ENCODE data around the genes LMNTD1 and TM7SF3.

DNA sequence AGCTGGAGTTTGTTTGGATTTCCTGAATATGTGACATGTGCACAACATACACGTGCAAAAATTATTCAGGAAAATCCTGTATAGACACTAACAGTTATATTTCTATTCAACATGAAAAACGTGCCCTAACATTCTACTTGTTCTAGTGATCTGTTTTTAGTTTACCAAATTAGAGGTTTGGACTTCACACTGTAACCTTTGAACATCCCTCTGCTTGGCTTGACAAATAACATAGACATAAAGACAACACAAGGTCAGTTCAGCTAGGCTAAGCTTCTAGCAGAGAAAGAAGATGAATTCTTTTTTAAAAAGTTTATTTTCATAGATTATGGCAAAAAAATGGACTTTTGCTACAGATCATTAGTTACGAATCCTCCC, 31.2 kb downstream of the LMNTD1 start:
- PRO-cap, 2 experiments: no peak in any of the 2 experiments

GRCh38 chr12:25553064-25553391, at the start of gene LMNTD1:
TSS of gene LMNTD1 (minus strand) at chr12:25553283.
- PRO-cap, 2 experiments: no peak in any of the 2 experiments

GRCh38 chr12:25957765-25958062, 768 bp upstream of the RASSF8 start:
- PRO-cap, 2 experiments: no peak in any of the 2 experiments

DNA sequence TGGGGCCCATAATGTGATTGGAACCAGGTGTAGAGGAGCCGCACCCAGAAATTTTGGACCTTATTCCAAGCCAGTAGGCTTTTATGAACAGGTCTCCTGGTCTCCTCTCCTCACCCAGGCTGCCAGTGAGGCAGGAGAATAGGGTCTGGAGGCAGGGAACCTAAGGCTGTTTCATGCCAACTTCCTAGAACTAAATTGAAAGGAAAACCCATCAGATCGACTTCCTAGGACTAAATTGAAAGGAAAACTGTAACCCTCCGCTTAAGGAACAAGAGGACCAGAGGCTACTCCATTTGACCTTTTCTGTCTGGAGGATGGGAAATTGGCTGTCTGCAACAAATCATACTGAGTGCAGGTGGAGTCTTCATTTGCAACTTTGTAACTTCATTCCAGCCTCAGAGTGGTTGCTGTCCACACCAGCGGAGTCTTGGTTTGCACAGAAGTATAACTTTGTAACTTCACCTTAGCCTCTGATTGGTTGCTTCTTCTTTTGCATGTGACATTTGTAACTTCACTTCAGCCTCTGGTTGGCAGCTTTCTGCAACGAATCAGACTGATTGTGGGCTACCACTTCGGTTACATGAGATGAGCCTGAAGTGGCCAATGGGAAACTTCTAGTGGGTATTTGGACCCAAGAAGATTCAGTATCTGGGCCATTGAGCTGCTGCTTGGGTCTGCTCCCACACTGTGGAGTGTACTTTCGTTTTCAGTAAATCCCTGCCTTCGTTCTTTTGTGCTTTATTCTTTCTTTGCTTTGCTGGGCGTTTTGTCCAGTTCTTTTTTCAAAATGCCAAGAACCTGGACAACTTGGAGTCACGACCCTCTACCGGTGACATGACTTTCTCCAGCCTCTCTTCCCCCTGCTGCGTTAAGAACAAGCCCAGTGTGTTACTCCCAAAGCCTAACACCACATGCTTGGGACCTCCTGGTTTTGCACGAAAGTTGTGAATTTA, 17.8 kb downstream of the RASSF8 start:
- PRO-cap, 2 experiments: no peak in any of the 2 experiments

DNA sequence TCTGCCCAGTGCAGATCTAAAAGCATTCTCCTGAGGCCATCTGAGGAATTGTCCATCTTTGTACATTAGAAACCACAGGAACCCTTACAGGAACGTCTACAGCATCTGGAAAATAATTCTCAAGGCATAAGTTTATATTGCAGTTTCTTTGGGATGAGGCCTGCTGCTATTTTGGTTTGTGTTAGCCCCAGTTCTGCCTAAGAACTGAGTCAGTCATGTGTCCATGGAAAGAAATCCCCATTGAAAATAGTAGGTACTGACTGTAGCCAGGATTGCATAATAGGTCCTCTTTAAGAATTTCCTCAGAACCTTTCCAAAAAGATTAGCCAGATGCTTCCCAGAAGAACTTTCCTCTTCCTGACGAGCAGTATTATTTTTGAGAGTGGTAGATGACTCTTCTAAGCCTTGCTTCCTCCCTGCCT, 52.6 kb downstream of the RASSF8 start:
- PRO-cap, 2 experiments: peak in 1 of 2 experiments; most common plus-strand start position 321 of the sequence (in 1); most common minus-strand start position 107 of the sequence (in 1)

GRCh38 chr12:26055107-26055577, 69.7 kb downstream of the BHLHE41 start:
- PRO-cap, 2 experiments: no peak in any of the 2 experiments

DNA sequence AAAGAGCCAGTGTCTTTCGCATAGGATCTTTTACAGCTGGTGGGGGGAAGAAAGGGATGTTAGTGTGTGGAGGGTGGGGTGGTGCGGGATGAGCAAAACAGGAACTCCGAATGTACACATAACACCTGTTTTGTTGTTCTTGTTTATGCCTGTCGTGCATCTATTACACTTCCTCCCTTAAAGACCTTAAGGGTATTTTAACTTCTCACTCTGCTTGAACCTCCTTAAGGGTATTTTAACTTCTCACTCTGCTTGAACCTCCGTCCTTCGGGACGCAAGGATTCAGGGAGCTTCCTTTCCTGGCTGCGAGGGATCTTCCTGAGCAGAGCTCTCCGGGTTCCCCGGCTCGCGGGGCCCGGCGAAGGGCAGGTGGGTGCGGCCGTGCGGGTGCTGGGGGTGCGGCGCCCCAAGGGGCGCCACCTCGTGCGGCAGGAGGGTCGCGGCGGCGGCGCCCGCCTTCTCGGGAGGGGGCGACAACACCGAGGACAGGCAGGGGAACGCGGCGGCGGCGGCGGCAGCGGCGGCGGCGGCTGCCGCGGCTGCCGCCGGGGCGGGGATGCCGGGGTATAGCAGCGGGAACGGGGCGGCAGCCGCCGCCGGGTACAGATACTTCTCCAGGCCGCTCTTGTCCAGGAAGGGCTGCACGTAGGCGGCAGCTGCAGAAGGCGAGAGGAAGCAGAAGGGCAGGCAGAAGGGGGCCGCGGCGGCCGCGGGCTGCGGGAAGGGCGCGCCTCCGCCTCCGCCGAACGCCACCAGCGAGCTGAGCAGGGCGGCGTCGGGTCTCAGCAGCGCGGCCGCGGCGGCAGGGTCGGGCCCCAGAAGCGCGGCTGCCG, 2.8 kb downstream of the BHLHE41 start:
- PRO-cap, 2 experiments: peak in 2 of 2 experiments; most common plus-strand start position 767 of the sequence (in 1); most common minus-strand start position 762 of the sequence (in 2)

GRCh38 chr12:26126307-26126934, 1.6 kb upstream of the BHLHE41 start:
- PRO-cap, 2 experiments: peak in 2 of 2 experiments; most common plus-strand start chr12:26126636 (in 1); most common minus-strand start chr12:26126684 (in 2)

- PRO-cap, 2 experiments: no peak in any of the 2 experiments
Observed at GRCh38 chr12:26134807-26135812, 10.3 kb upstream of the BHLHE41 start.

DNA sequence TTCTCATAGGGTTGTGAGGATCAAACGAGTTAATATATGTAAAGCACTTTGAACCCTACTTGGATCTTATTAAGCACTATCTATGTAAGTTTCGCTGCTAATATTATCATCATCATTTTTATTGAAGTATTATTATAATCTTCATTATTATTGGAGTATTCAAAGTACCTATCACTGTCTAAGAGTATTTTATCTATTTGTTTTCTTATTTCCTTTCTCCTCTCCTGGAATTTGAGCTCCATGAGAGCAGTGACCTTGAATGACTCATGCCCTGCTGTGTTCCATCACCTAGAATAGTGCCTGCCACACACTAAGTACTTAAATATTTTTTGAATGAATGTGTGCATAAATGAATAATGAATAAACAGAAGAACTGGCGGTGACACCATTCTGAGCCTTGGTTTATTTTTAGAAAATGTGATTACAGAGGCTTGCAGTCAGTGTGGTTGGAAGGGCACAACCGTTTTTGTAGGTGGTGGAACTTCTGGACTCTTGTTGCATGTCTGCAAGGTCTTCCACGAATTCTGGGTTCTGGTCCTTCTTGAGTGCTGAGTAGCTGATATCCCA, 28.5 kb upstream of the BHLHE41 start:
- PRO-cap, 2 experiments: peak in 1 of 2 experiments; most common plus-strand start position 457 of the sequence (in 1)

GRCh38 chr12:26158333-26158865, 33.6 kb upstream of the BHLHE41 start:
- PRO-cap, 2 experiments: no peak in any of the 2 experiments

- PRO-cap, 2 experiments: no peak in any of the 2 experiments
Observed at GRCh38 chr12:26231230-26231804, 35.9 kb downstream of the SSPN start.

- PRO-cap, 2 experiments: peak in 2 of 2 experiments; most common plus-strand start chr12:26274961 (in 2); most common minus-strand start chr12:26274823 (in 1)
Observed at GRCh38 chr12:26274235-26275202, 79.1 kb downstream of the SSPN start.

GRCh38 chr12:26510999-26511537, 315.7 kb downstream of the SSPN start:
- PRO-cap, 2 experiments: no peak in any of the 2 experiments

- PRO-cap, 2 experiments: no peak in any of the 2 experiments
Observed at GRCh38 chr12:26612784-26613529, 220.0 kb downstream of the ITPR2 start.

DNA sequence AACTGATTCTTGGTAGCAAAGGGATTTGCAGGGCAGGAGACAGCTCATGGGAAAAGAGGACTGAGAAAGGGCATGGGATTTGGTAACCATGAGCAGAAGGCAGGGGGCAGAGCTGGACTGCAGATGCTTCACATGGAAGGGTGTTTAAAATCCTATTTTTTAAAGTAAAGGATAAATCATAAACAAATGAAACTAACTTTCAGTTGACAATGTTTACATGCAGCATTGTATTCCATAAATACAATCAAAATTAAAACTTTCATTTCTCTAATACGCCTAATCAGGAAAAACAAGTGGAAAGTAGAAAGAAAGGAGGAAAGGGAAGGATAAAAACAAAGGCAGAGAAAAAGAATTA, 203.0 kb downstream of the ITPR2 start:
- PRO-cap, 2 experiments: no peak in any of the 2 experiments

DNA sequence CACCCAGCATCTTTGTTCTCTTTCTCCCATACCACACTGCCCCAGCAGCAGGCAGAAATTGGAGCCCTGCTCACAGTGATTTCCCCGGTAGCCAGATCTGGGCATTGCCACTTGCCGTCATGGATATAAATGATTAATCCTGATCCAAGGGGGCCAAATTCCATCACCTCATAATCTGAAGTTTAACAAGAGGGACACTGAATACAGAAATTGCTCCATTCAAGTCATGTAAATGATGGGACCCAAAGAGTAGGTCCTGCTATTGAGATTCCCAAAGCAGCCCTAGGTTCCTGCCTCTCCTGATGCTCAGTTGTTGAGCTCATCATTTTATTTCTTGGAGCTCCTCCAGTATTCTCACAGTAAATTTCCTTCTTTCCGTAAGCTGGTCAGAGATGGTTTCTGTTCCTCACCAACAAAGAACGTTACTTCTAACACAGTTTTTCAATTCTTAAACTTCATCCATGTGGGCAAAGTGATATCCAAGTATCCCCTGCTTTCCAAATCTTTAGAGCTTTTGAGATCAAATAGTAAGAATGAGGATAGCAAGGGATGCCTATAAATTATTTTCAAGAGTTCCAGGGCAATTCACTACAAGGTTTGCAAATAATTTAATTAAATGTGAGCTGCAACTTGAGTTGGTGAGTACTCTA, 11.7 kb downstream of the ITPR2 start:
- PRO-cap, 2 experiments: no peak in any of the 2 experiments

GRCh38 chr12:26937139-26937495, 664 bp downstream of the INTS13 start:
- PRO-cap, 2 experiments: no peak in any of the 2 experiments

GRCh38 chr12:26940768-26941163, 2.5 kb downstream of the FGFR1OP2 start:
- PRO-cap, 2 experiments: no peak in any of the 2 experiments

GRCh38 chr12:27013849-27014726, at the start of gene TM7SF3:
TSS of gene TM7SF3 (minus strand) at chr12:27014384.
- PRO-cap, 2 experiments: peak in 2 of 2 experiments; most common plus-strand start chr12:27014480 (in 2); most common minus-strand start chr12:27014351 (in 2)

Data from heart right ventricle (tissue), 2 donors.